Sigmoid colon (tissue), 4 donors: ENCODE data around the gene DUSP11.

DNA sequence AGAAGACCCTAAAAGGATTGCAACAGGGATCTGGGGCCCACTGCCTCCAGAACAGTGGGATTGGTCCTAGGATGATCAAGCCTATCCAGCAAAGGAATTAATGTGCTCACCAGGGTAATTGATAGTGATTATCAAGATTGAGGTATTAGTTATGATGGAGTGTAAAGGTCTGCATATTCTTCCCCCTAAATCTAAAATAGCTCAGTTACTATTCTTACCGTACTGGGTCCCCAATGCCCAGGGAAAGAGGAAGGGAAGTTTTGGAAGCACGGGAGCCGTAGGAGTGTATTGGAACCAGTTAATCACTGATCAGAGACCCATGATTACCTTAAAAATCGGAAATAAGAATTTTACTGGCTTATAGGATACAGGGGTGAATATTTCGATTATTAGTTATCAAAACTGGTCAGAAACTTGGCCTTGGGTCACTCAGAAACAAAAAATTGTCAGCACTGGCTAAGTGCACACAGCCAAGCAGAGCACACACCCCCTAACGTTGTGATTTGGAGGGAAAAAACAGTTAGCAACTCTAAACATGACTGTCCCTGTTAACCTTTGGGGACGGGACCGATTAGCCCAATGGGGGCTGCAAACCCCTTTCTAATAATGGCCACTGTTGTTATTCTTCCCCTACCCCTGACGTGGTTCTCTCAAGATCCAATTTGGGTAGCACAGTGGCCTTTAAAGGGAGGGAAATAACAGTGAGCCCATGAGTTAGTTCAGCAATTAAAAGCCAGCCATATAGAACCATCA is 58.9 kb downstream of the ZNF638 start:
- PRO-cap, result no peak
- RAMPAGE, long total RNA, 4 experiments, result no peak in any of the 4 experiments

GRCh38 chr2:71458608-71459110 is 7.8 kb upstream of the DYSF start:
- PRO-cap, result no peak
- RAMPAGE, long total RNA, 4 experiments, result no peak in any of the 4 experiments

GRCh38 chr2:71593993-71594493 is 127.5 kb downstream of the DYSF start:
- PRO-cap, result no peak
- RAMPAGE, long total RNA, 4 experiments, result no peak in any of the 4 experiments

- PRO-cap, result no peak
- RAMPAGE, long total RNA, 4 experiments, result start-site peak on the minus strand in 1 of 4 experiments, at chr2:72298863-72299718 at its widest, 9 reads per replicate
These were observed 151.2 kb upstream of the CYP26B1 start for GRCh38 chr2:72298721-72299491.

DNA sequence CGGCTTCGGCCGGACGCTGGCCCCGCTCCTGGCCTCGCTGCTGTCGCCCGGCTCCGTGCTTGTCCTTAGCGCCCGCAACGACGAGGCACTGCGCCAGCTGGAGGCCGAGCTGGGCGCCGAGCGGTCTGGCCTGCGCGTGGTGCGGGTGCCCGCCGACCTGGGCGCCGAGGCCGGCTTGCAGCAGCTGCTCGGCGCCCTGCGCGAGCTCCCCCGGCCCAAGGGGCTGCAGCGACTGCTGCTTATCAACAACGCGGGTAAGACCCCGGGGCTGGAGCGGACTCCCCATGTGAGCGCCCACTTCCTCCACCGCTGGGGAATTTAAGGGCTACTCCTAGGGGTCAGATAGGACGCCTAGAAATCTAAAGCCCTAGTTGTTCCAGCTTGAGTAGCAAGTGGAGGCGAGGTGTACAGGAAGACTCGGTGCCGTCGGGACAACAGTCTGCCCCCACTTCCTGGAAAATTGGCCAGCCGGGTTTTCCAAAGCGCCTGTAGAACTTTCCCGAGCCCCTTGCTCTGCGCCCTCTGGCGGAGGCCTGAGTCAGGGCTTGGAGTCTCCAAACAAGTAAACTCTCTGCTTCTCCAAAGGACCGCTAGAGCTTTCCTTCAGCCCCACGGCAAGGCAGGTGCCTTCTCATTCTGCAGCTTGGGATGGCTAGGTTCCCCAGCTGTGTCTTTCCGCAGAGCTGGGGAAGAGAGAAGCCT is 426 bp downstream of the SPR start:
- PRO-cap, result unidirectional peak, minus-strand start at position 462 of the sequence
- RAMPAGE, long total RNA, 4 experiments, result no peak in any of the 4 experiments

DNA sequence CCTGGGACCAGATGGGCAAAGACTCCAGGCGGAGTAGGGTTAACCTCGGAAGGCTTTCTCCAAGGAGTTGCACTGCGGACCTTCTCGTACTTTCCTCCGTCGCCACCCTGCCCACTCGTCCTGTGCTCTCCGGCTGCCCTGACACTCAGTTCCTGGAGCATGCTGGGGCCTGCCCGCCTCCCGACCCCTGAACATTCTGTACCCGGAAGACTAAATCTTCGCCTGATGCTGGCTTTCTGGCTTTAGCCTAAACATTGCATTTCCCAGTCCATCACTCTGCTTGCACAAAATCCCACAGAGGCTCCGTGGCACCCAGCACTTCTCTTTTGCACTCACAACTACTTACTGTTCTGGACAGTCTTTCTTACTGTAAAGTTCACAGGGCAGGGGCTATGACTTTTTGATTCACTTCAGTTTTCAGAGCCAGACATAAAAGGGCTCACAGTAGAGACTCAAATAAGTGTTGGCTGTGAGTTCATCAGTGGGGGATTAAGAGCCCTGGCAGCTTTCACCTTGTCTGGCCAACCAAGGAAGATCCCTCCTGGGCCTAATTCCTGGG is 638 bp upstream of the SFXN5 start:
- PRO-cap, result no peak
- RAMPAGE, long total RNA, 4 experiments, result no peak in any of the 4 experiments

DNA sequence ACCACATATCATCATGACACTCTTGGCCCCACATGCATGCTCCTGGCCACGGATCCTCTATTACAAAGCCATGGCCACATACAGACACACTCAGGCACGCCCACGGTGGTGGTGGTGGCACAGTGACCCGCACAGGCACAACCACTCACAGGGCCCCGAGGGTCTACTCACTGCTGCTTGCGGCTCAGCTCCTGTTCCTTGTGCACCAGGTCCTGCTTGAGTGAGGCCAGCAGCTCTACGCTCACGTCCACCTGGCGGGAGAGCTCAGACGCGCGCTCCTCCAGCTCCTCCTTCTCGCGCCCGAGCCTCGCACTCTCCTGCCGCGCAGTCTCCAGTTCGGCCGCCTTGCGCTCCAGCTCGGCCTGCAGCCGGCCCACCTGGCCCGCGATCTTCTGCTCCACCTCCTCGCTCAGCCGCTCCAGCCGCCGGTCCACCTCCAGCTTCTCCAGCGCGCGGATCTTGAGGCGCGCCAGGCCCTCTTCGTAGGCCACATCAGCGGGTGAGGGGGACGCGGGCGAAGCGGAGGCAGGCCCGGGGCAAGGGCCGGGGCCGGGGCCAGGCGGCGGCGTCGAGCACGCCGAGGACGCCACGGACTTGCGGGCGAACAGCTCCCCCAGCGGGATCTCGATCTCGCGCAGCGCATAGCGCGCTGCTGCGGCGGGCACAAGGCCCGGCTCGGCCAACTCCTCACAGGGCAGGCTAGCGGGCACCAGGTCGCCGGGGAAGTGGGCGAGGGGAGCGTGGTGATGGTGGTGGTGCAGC is 15.5 kb downstream of the FBXO41 start:
- PRO-cap, result no peak
- RAMPAGE, long total RNA, 4 experiments, result no peak in any of the 4 experiments

- PRO-cap, result no peak
- RAMPAGE, long total RNA, 4 experiments, result no peak in any of the 4 experiments
These were observed 42.7 kb upstream of the NAT8 start for GRCh38 chr2:73684986-73685332.

DNA sequence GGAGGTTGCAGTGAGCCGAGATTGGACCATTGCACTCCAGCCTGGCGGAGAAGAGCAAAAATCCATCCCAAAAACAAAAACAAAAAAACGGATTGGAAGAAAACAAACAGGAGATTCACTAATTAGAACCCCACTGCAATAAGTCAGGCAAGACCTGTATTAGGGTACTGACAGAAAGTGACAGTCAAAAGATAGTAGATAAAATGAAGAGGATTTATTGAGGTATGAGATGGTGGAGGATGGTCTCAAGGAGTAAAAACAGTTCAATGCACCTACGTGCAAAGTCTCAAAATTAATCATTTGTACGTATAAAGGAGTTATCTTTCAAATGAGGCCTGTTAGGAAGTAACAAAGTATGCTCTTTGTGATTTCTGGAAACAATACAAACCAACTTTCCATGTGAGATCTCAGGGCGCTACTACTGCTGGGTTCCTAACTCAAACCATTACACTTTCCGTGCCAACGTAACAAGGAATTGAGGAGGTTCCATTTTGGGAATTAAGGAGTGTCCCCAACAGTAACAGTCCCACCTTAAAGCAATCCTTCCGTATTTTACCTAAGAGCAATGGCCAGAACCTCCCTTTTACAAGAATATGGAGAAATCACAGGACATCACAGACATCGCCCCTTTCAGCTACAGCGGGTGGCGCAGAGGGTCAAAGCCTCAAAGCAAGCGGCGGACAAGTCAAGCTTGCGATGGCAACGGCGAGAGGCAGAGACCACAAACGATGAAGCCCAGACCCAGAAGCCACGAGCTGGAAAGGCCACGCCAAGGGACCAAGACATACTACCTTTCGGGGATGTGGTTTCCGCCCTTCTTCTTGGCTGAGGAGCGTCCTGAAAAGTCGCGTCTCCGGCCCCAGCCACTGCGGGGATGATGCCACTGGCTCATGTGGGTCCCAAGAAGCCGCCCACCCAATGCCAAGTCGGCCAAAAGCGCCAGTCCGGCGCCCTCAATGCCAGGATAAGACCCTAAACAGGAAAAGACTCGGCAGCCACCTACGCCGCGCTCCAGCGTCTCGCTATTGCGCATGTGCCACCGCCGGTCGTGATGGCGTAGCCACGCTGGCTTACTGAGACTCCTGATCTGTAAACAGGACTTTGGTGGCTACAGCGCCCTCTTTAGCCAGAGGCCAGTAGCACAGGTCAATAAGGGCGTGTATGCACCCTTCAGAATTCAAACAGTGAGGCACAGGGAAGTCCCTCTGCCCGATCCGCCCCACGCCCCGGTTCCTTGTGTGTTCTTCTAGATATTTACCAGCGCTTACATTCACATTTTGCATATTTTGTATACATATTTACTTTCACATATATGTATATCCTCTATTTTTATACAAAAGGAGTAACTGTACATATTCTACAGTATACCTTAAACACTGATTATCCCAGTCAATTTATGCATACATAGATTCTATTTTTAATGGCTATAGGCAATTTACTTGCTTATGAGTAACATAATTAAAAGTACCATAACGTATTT is at the start of gene DUSP11:
TSS of gene DUSP11 (minus strand) at position 1,021 of the 1,480 bp plus-strand sequence.
- PRO-cap, result unidirectional peak, minus-strand start at position 1,027 of the sequence
- RAMPAGE, long total RNA, 4 experiments, result start-site peak on the minus strand in 3 of 4 experiments, centred at position 1,007 of the sequence, 21 to 32 reads per replicate

DNA sequence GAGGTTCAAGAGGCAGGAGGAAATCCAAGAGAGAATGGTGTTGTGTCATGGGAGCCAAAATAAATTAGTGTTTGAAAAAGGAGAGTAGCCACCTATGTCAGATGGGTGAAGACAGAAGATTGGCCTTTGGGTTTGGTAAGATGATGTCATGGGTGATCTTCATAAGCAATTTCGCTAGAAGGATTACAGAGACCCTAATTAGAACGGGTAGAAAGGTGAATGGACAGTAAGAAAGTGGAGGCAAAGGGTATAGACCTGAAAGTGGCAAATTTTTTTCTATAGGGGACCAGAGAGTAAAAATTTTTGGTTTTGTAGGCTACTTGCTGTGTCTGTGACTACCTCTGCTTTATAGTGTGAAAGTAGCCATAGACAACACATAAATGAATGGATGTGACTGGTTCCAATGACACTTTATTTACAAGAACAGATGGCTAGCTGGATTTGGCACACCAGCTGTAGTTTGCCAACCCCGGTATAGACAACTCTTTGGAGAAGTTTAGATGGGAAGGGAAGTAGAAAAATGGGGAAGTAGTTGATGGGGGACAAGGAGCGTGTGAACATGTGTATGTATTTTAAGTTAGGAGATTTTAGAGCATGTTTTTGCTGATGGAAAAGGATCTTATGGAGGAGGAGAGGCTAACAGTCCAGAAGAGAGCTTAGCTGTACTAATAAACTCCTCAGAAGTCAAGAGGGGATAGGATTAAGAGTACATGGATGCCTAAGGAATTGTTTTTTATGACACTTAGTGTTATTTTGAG is 9.3 kb downstream of the STAMBP start:
- PRO-cap, result no peak
- RAMPAGE, long total RNA, 4 experiments, result no peak in any of the 4 experiments

- PRO-cap, result no peak
- RAMPAGE, long total RNA, 4 experiments, result no peak in any of the 4 experiments
These were observed 5.2 kb downstream of the ACTG2 start for GRCh38 chr2:73897731-73898588.

DNA sequence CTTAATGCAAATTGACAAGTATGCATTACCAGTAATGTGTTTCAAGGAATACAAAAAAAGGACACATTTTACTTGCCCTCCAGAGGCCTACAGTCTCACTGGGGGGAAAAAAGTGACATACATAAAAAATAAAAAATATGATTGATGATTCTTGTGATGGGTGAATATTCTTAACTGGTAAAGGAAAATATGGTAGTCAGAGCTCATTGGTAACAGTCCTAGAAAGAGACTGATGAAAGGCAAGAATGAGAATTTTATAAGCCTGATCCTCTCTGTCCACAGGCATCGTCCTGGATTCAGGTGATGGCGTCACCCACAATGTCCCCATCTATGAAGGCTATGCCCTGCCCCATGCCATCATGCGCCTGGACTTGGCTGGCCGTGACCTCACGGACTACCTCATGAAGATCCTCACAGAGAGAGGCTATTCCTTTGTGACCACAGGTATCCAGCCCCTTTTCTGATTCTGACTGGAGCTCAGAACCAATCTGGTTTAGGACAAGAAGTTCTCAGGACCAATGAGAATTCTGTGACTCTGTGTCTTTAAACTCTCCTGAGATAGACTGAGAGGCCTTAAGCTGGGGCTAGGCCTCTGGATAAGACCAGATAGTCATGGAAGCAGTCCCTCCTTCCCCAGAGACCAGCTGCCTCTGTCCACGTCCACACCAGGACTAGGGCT is 13.3 kb upstream of the DGUOK start:
- PRO-cap, result no peak
- RAMPAGE, long total RNA, 4 experiments, result start-site peak on the plus strand in 3 of 4 experiments, centred at positions 363 to 390 of the sequence, 1,219 to 1,993 reads per replicate

DNA sequence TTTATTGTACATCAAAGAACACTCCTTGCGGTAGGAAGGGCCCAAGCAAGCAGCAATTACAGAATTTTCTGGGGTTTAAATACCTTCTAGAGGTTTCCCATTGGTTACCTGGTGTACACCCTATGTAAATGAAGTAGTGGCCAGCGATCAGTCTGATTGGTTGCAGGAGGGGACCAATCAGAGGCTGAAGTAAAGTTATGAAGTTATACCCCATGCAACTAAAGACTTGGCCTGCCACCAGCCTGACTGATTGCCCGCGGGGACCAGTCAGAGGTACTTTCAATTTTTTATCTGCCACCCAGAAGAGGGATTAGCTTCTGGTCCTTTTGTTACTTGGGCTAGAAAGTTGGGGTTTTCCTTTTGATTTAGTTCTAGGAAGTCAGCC is 1.7 kb upstream of the DGUOK start:
- PRO-cap, result no peak
- RAMPAGE, long total RNA, 4 experiments, result no peak in any of the 4 experiments

GRCh38 chr2:73981878-73982520 is 2.7 kb upstream of the TET3 start:
- PRO-cap, result no peak
- RAMPAGE, long total RNA, 4 experiments, result no peak in any of the 4 experiments

- PRO-cap, result no peak
- RAMPAGE, long total RNA, 4 experiments, result no peak in any of the 4 experiments
These were observed 1.2 kb upstream of the TET3 start for GRCh38 chr2:73983419-73983943.

GRCh38 chr2:73985354-73985434 is 484 bp downstream of the TET3 start:
- PRO-cap, result no peak
- RAMPAGE, long total RNA, 4 experiments, result no peak in any of the 4 experiments

DNA sequence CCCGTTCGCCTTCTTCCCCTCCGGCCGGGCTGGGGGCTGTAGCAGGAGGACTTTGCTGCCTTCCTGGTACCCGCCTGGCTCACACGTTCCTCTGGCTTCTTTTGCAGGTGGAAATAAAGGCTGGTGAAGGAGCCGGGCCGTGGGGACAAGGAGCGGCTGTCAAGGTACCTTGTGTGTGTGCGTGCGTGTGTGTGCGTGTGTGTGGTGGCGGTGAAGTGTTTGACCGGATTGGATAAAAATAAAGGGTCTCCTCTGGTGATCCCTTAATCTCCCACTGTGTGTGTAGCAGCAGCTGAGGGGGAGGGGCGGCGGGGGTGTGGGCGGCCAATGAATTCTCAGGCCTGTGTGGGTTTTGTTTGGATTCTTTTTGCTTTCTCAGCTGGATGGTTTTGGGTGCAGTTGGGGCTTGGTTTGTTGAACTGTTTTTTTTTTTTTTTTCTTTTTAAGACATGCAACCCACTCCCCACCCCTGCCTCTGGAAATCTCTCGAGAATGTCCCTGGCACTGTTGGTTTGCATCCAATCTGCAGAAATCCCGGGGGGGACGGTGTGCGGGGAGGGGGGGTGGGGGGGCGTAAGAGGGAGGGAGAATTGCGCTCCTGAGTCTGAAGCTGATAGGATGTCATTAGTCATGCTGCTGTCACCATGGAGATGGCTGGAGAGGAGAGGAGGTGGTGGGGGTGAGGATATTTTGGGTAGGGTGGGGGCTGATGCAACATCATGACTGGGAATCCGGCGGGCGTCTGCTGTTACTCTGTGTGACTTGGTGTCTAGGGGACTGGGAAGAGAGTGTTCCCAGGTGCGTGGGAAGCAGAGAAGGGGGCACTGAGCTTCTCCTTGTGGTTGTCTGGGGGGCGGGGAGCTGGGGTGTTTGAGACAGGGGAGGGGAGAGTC is 18.5 kb downstream of the TET3 start:
- PRO-cap, result no peak
- RAMPAGE, long total RNA, 4 experiments, result no peak in any of the 4 experiments

- PRO-cap, result no peak
- RAMPAGE, long total RNA, 4 experiments, result no peak in any of the 4 experiments
These were observed 36.5 kb downstream of the TET3 start for GRCh38 chr2:74020977-74021790.

- PRO-cap, result no peak
- RAMPAGE, long total RNA, 4 experiments, result no peak in any of the 4 experiments
These were observed 52.9 kb downstream of the TET3 start for GRCh38 chr2:74037308-74038240.

GRCh38 chr2:74048713-74049662 is 64.3 kb downstream of the TET3 start:
- PRO-cap, result no peak
- RAMPAGE, long total RNA, 4 experiments, result no peak in any of the 4 experiments